ENCODE results near the genes HMGB3, FATE1, MAGEA4, NSDHL, PNMA6A, ZNF275 and PNCK.

DNA sequence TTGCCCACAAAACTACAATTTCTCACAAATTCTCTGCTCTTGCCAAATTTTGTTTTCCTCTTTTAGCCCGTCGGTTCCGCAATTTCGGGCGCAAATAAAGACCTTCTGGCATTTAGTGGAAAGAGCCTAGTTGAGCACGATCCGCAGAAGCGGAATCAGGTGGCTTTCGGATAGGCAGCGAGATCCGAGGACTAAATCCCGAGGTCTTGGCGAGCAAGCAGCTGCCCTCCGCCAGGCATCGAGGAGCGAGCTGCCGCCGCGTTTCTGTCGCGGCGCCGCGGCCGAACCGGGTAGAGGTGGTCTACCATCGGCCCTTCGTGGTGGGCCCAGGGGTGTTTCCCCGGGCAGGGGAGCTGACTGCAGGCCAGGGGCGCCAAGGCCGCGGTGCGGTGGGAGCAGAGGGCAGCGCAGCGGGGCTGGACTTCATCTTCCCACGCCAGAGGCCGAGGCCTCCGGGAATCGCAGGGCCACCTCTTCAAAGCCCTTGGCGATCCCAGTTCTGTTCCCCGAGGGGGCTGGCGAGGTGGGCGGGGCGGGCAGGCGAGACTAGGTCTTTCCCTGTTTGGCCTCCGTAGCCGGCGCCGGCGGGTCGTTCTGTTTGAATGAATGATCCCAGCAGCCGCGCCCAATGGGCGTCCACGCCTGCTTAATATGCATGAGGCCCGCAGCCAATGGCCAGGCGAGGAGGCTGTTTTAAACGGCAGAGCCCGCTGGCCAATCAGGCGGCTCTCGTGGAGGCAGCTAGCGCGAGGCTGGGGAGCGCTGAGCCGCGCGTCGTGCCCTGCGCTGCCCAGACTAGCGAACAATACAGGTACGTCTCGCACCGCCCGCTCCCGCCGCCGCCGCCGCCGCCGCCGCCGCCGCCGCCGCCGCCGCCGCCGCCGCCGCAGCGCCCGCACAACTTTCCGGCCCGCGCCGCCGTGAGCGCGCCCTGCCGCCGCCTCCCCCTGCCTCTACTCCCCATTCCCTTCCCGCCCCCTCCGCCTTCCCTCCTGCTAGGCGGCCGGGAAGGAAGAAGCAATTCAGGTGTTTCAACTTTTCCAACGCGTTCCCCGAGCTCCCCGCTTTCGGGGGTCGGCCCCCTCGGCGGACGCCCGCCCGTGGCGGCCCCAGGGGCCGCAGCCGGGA lies at the start of gene HMGB3:
HMGB3 (plus strand) TSS at position 770 of the 1,128 bp plus-strand sequence.
- RRBS, result under 1% methylated on average over 19 of the region's 121 CpGs

- RRBS, result no CpG with 5 or more reads among the region's 35 CpGs
Observed at GRCh38 chrX:151082300-151082910, 94.0 kb upstream of the GPR50 start.

- RRBS, result no CpG with 5 or more reads among the region's 4 CpGs
Observed at GRCh38 chrX:151715826-151716222, at the start of gene FATE1. Gene FATE1 (plus strand): TSS chrX:151716035.

DNA sequence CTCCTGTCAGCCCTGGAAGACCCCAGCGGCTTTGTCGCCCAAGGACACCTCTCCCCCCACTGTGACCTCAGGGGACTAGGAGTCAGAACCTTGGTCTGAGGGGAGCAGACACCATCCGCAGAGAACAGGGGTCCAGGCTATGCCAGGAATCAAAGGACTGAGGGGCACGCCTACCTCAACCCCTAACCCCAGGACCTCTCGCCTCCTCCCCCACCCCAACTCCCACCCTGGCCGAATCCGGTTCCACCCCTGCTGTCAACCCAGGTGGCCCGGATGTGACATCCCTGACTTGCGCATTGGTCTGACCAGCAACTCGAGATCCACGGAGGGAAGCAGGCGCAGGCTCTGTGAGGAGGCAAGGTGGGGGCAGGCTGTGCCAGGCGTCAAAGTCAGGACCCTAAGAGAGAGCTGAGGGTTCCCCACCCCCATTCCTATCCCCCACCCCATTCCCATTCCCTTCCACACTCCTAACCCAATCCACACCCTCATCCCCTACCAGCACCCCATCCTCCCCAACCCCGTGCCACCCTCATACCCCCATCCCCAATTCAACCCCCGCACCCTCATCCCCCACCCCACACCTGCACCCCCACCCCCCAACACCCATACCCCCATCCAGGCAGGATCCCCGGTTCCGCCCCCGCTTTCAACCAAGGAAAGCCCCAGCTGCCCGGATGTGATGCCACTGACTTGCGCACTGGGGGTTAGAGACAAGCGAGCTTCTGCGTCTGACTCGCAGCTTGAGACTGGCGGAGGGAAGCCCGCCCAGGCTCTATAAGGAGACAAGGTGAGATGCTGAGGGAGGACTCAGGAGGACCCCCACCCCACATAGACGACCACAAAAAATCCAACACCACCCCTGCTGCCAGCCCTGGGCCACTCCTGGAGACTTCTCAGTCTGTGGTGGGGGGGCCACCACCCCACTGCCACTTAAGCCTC lies at the start of gene MAGEA4:
MAGEA4 (plus strand) TSS at position 707 of the 939 bp plus-strand sequence.
- RRBS, result no CpG with 5 or more reads among the region's 26 CpGs

GRCh38 chrX:152733297-152733590 lies 277 bp downstream of the CSAG1 start:
- RRBS, result no CpG with 5 or more reads among the region's 4 CpGs

GRCh38 chrX:152830413-152831497 lies at the start of gene NSDHL:
Gene NSDHL (plus strand): TSS chrX:152831063.
- RRBS, result no CpG with 5 or more reads among the region's 78 CpGs

DNA sequence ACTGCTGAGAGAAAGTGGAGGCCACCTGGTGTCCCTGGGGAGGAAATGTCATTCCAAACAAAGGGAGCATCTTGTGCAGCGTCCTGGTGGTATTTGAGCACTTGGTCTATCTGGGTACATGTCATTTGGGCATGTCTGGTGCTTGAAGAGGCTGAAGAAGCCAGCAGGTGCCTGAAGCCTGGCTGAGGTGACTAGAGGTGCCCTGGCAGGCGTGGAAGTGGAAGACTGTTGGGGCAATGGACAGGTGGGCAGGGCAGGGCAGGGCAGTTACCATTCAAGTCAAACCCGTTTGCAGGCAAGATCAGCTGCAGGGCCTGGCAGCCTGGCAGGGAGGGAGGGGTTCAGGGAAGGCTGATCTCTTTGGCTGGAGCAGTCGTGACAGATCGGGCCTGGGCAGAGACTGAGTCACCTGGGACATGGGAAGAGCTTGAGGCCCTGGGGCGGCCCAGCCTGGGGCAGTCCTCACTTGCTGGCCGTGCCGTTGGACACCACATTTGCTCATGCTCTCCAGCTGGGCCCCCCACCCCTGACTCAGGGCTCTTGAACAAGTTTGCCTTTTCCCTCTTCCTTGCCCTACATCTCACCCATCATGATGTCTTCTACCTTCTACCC lies 2.2 kb upstream of the ZNF185 start:
- RRBS, result no CpG with 5 or more reads among the region's 8 CpGs

GRCh38 chrX:152914887-152916106 lies 17.4 kb downstream of the ZNF185 start:
- RRBS, result no CpG with 5 or more reads among the region's 22 CpGs

- RRBS, result no CpG with 5 or more reads among the region's 69 CpGs
Observed at GRCh38 chrX:153072204-153072724, at the start of gene PNMA6A. Gene PNMA6A (plus strand): TSS chrX:153072454.

- RRBS, result no CpG with 5 or more reads among the region's 3 CpGs
Observed at GRCh38 chrX:153245519-153245975, 20.4 kb upstream of the PWWP4 start.

DNA sequence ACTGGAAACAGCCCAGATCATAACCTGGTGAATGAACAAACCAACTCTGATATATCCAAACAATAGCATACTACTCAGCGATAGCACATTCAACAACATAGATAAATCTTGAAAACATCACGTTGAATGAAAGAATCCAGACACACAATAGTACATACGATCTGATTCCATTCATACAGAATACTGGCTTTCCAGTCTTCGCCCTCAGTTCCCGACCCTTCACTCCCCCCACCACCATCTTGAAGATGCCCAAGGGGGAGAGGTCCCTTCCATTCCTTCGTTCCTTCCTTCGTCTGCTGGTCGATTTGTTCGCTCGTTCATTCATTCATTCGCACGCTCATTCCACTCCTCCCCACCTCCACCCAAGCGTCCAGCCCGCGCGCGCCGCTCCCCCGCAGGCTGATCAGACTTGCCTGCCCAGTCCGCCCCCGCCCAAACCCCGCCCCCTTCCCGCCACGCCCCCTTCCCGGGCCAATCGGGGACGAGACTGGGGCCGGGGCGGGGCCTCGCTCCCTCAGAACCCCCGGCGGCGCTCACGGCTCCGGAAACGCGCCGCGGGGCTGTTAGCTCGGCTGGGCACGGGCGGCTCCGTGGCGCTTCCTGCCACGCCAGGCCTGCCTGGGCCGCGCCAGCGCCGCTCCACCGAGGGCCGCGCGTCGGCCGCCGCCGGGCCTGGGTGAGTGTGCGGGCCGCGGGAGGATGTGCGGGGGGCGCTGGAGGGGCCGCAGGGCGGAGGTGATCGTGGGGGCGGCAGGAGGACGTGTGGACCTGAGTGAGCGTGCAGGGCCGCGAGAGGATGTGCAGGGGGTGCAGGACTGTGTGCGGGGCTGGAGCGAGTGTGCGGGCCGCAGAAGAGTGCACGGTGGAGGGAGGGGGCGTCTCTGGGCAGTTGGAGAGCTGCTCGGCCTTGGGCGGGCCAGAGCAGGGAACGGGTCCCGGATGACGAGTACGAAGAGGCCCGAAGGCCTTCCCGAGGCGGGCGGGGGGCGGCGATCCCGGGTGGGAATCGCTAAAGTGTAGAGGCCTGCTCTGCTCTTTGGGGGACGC lies at the start of gene ZNF275:
ZNF275 (plus strand) TSS at position 544 of the 1,047 bp plus-strand sequence.
- RRBS, result 1% methylated on average over 10 of the region's 91 CpGs

GRCh38 chrX:153477902-153478345 lies 7.5 kb upstream of the HAUS7 start:
- RRBS, result no CpG with 5 or more reads among the region's 10 CpGs

DNA sequence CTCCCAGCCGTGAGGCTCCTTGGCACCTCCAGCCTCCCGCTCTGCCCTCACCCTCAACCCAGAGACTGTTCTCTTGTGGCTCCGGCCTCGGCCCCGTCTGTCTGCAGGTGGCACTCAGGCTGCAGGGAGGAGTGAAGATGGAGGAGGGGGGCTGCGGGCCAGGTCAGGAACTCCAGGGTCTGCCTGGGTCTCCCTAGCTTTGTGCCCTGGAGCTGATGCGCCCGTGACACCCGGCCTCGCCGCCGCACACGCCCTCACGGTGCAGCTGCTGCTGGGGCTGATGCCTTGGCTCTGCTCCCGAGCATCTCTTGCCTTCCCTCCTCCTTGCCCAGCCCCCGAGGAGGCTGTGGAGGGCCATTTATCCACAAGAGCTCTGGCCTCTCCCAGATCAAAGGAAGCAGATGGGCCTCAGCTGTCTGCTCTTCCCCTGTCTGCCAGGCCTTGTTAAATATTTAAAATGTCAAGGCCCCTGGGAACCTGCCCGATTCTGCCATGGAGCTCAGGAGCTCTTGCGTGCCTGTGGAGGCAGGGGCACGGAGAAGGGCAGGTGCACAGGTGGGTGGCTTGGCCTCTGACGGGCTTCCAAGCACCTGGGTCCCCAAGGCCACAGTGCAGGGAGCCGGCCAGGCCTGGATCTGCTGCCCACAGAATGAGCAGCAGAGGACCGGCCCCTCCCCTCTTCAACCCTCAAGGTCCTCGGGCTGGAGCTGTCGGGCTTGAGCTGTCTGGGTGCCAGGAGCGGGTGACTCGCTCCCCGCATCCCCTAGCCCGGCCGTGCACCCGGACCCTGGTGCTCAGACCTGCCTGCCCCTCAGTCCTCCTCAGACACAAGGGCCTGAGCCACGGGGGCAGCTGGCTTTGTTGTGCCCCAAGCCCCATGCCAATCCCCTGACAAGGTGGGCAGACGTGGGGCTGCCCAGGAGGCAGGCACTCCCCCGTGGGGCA lies 20.2 kb downstream of the ATP2B3 start:
- RRBS, result 10% methylated on average over 6 of the region's 33 CpGs

DNA sequence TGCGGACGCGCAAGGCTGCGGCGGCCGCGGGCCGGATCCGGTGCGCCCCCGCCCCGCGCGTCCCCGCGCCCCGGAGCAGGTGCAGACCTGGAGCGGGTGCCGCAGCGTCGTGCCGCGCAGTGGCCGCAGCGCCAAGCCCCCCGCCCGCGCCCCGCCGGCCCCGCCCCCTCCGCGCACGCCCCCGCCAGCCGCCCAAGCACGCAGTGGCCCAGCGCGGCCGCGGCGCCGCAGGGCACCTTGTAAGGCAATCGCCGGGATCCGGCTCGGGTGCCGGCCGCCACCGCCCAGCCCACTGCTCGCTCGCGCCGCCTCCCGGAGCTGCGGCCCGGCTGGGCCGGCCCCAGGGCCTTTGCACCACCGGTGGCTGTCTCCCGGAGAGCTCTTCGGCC lies at the start of gene PNCK:
PNCK (minus strand) TSS at position 121 of the 389 bp plus-strand sequence.
- RRBS, result 58% methylated on average over 33 of the region's 61 CpGs

DNA sequence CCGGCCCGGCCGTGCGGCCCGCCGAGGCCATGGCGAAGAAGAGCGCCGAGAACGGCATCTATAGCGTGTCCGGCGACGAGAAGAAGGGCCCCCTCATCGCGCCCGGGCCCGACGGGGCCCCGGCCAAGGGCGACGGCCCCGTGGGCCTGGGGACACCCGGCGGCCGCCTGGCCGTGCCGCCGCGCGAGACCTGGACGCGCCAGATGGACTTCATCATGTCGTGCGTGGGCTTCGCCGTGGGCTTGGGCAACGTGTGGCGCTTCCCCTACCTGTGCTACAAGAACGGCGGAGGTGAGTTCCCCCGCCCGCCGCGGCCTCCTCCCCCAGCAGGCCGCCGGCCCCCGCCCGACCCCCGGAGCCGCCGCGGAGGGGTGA lies 807 bp downstream of the SLC6A8 start:
- RRBS, result 6% methylated on average over 5 of the region's 53 CpGs

GRCh38 chrX:153708465-153708963 lies 15.7 kb downstream of the BCAP31 start:
- RRBS, result 4% methylated on average over 1 of the region's 13 CpGs

GRCh38 chrX:153730999-153731607 lies 6.4 kb downstream of the ABCD1 start:
- RRBS, result no CpG with 5 or more reads among the region's 5 CpGs

- RRBS, result 94% methylated on average over 5 of the region's 14 CpGs
Observed at GRCh38 chrX:153808033-153808280, 13.5 kb downstream of the SSR4 start.

GRCh38 chrX:153900661-153901404 lies 3.6 kb upstream of the AVPR2 start:
- RRBS, result no CpG with 5 or more reads among the region's 19 CpGs

DNA sequence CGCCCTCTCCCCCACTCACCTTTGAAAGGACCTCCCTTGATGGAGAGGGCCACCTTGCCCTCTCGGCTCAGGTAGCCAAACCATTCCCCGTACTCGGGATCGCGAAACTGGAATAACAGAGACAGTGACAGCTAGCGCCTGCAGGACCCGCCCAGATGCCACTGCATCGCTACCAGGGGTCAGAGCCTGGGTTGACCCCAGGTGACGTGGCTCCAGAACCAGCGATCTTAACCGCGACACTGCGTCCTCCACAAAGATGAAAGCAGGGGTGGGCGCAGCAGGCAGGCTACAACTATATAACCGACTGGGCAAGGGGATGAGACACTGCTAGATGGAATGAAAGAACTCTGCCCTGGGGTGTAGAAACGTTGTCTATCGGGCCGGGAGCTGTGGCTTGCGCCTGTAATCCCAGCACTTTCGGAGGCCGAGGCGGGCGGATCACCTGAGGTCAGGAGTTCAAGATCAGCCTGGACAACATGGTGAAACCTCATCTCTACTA lies 682 bp upstream of the NAA10 start:
- RRBS, result no CpG with 5 or more reads among the region's 24 CpGs

Data from BE2C (cell line).